Melanocyte of skin (primary cell): ENCODE data around the gene GPN2.

GRCh38 chr1:26786842-26787829 is 614 bp upstream of the PIGV start:
- CAGE, long polyA plus RNA, 2 experiments, result no peak in any of the 2 experiments

DNA sequence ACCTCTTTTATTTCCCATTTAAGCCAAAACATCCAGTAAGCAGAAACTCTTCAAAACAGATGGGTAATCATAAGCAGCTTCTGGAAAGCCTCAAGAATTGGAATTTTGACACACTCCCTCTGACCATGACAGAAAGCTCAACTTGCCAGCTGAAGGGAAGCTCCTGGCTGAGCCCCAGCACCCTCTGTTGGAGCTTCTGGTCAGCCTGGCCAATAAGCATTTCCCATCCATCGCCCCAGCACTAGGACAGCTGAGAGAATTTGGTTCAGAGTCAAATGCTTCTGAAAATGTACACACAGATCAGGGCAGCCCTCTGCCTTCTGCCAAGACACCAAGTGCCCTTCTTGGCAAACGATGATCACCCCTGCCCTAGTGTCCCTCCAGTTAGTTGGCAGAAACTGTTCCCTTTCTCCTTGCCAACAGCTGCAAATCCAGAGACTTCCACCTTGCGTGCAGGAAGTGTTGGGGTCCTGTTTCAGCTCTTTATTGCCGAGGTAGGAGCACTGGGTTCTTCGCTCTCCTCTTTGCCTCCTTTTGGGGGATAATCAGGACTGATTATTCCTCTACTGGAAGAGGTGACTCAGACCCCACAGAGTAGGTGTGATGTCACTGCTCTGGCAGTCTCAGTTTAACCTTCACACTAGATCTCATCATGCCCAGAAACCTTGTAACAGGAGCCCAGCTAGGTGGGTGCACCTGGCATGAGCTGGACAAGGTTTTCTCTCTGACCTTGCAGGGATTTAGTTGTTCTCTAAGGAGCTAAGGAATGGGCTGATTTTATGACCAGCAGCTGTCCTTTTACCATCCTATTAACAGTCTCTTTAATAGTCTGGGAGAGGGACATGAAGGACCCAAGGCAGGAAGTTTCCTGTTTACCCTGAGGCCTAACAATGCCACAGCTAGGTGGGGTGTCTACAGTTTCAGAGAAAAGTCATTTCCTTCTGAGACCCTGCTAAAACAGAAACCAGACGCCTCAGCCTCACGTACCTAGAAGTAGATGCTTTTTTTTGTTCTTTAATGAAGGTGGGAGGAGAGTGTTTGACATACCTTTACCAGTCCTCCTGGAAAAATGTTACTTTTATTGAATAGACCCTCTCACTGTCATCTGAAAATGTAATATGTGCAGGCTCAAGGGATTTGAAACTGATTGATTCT is 12.1 kb downstream of the PIGV start:
- CAGE, long polyA plus RNA, 2 experiments, result no peak in any of the 2 experiments

- CAGE, long polyA plus RNA, 2 experiments, result no peak in any of the 2 experiments
These were observed 6.6 kb upstream of the SFN start for GRCh38 chr1:26856121-26856945.

GRCh38 chr1:26890186-26890981 is at the start of gene GPN2:
Gene GPN2, minus strand, starts transcription at chr1:26890283.
- CAGE, long polyA plus RNA, 2 experiments, result no peak in any of the 2 experiments

- CAGE, long polyA plus RNA, 2 experiments, result no peak in any of the 2 experiments
These were observed 19.0 kb downstream of the KDF1 start for GRCh38 chr1:26941247-26941783.

DNA sequence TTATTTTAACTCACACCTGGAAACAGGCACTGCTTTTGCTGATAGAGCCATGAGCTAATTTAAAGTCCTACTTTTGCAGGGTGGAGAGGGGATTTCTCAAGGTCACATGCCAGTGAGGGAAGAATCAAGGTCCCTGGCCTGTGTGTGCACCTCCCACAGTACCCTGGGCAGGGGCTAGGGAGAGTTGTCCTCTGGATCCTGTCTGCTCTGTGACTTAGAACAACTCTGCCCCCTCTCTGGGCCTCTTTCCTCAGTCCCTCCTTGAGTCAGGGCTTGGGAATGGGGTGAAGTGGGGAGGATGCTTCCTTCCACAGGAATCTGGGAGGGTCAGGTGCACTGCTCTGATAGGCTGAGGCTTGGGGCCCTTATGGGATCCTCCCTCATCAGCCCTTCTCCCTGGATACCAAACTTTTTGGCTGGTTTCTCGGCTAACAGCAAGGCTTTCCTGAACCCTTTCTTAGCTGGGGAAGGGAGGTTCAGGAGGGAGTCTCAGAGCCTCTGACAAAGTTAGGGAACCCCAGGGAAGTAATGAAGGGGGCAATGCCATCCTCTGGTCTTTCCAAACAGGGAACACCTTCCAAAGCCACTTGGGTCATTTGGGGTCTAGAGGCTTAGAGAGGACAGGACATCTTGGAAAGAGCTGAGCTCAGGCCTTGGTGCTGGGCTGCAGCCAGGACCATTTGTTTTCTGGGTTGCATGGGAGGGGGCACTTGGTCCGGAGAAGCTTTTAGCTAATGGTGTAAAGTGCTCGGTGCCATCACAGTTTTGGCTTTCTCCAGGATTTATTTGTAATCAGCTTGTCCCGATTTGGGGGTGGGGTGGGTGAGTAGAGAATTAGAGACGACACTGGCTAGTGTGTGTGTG is 2.7 kb downstream of the TRNP1 start:
- CAGE, long polyA plus RNA, 2 experiments, result no peak in any of the 2 experiments

GRCh38 chr1:27031129-27032253 is 18.8 kb upstream of the TENT5B start:
- CAGE, long polyA plus RNA, 2 experiments, result no peak in any of the 2 experiments

- CAGE, long polyA plus RNA, 2 experiments, result no peak in any of the 2 experiments
These were observed 44.8 kb upstream of the TENT5B start for GRCh38 chr1:27057374-27057890.

DNA sequence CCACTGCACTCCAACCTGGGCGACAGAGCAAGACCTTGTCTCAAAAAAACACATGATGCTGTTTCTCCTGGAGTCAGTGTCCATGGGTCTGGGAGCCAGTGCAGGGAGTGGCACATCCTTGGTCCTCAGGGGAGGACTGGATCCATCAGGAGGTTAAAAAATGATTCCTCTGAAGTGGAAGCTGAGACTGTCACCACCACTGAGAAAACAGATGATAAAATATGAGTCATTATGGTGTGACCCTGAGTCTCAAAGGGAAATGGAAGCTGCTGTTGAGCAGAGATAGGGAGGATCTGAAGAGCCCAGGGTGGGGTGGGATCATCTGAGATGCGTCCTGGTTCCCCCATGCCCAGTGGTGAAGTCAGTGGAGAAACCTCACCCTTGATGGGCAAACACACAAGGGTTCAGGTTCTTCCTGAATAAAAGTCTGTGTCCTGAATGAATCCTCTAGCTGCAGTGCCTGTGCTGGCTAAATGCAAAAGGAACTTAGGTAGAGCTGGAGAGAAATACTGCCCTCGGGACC is 61.6 kb upstream of the TENT5B start:
- CAGE, long polyA plus RNA, 2 experiments, result no peak in any of the 2 experiments

GRCh38 chr1:27132435-27133123 is 22.3 kb downstream of the SLC9A1 start:
- CAGE, long polyA plus RNA, 2 experiments, result no peak in any of the 2 experiments

- CAGE, long polyA plus RNA, 2 experiments, result no peak in any of the 2 experiments
These were observed 17.1 kb downstream of the SLC9A1 start for GRCh38 chr1:27137822-27138307.

DNA sequence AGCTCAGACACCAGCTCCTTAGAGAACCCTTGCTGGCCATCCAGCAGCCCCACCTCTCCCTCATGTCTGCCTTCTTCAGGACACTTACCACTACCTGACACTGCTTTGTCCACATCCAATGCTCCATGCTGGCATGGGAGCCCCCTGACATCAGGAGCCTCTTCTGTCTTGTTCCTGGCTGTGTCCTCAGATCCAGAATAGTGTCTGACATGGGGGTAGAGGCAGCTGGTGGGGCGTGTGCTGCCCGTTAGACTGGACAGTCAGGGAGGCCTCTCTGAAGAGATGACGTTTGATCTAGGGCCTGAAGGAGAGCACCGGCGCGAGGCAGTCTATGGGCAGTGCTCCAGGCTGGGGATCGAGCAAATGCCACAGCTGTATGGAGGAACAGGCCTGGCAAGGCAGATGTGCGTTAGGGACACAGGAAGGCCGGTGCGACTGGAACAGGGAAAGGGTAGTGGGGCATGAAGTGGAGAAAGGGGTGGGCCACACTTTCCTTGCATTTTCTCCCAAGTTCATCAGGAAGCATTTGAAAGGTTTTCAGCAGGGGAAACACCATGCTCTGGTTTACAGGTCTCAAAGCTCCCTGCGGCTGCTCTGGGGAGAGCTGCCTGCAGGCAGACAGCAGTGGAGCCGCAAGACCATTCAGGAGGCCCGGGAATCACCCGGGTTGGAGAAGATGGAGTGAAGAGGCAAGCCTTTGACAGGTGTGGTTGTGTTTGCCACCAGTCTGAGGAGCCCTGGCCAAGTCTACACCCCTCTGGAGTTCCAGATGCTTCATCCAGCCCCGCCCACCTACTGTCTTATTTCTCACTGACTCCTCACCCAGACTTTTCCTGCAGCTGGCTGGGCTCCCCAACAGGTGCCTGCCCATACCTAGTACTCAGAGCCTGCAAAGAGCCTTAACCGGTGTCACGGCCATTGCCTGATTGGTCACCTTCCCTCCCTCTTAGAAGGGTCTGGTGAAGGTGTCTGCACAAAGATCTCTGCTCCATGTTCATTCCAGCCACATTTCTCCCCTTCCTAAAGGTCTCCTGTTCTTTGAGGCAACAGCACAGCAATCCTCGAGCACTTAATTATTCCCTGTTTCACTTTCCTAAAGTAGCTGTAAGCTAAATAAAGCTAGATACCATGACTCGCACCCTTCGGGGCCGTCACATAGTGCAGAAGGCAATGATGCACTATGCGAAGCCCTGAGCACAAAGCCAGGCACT is 16.2 kb downstream of the SLC9A1 start:
- CAGE, long polyA plus RNA, 2 experiments, result no peak in any of the 2 experiments

- CAGE, long polyA plus RNA, 2 experiments, result no peak in any of the 2 experiments
These were observed 13.4 kb downstream of the SLC9A1 start for GRCh38 chr1:27141370-27142124.

GRCh38 chr1:27142920-27143798 is 11.8 kb downstream of the SLC9A1 start:
- CAGE, long polyA plus RNA, 2 experiments, result no peak in any of the 2 experiments

GRCh38 chr1:27152559-27153177 is 2.3 kb downstream of the SLC9A1 start:
- CAGE, long polyA plus RNA, 2 experiments, result no peak in any of the 2 experiments

- CAGE, long polyA plus RNA, 2 experiments, result no peak in any of the 2 experiments
These were observed 1.7 kb downstream of the SLC9A1 start for GRCh38 chr1:27153178-27153761.

GRCh38 chr1:27161570-27162051 is 6.7 kb upstream of the SLC9A1 start:
- CAGE, long polyA plus RNA, 2 experiments, result no peak in any of the 2 experiments

DNA sequence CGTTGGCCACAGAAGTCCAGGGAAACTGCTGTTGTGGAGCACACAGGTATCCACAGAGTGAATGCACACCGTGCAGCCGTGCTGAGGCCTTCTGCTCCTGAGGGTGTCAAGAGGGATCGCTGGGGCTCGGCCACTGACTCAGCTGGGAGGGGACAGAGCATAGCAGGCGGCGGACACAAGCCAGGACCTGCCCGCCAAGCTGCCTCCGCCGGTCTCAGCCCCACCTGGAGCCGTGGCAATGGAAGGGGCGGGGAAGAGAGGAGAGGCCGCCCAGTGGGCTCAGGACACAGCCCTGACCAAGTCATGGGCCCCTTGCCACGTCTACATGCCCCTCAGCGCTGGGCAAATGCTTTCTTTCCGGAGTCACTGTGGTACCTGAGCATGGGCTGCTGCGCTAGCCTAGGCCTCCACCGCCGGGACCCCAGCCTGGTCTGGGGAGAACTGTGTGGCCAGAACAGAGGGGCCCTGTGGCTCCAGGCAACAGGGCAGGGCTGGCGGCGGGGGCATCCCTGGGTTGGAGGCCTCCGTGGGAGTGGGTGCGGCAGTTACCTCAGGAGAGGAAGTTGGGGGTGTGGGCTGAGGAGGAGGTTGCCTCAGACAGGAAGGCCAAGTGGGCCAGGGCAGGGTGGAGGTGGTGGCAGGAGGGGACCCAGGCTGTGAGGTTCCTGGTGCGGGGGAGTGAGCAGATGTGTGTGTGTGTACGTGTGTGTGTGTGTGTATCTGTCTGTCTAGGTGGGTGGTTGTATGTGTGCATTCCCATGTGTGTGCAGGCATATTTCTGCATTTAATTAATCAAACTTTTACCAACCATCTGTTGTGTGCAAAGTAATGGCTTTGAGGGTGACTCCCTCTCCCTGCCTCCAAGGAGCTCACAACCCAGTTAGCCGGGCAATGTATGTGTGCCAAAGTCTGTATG is 1.3 kb downstream of the SYTL1 start:
- CAGE, long polyA plus RNA, 2 experiments, result no peak in any of the 2 experiments

DNA sequence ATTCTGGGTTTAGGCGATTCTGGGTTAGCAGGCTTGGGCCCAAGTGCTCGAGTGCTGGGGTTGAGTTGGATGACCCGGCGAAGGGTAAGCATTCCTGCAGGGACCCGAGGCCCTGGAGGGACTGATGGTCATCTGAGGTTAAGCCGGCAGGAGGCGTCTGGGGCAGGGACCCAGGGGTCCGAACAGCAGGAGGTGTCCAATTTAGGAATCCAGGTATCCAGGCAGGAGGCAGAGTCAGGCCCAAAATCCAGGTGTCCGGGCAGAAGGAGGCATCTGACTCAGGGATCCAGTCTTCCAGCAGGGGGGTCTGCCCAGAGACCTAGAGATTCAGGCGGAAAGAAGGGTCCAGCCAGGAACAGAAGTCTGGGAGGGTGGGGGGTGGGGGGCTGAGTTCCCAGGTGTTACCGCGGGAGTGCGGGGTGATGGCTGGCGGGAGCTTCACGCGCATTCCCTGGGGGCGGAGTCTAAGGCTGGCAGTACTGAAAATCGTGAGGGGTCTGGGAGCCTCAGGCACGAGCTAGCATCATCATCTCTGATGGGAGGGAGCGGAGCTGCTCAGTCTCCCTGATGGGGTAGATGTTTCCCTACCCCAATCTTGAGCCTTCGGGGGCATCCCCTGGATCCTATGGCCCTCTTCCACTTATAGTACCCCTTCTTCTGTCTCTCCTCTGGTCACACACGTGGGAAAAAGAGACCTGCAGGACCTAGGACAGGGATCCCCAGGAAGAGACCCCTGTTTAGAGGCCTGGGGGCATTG is 610 bp downstream of the GPR3 start:
- CAGE, long polyA plus RNA, 2 experiments, result no peak in any of the 2 experiments

DNA sequence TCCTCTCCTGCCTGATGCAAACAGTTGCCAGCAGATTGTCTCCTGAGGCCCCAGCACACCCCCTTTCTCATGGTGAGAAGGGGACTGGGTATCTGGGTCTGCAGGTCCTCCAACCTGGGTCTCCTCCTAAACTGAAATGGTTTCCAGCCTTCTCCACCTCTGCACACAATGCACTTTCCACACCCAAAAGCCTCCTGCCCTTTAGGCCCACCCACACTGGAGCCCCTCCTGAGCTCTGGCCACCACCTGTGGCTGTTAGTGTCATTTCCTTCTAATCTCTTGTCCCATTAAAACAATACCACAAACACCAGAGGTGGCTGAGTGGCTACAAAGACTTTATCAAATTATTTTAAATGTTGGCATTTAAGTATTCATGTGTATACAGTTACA is 11.5 kb downstream of the GPR3 start:
- CAGE, long polyA plus RNA, 2 experiments, result no peak in any of the 2 experiments